ENCODE results near the gene TLNRD1.

DNA sequence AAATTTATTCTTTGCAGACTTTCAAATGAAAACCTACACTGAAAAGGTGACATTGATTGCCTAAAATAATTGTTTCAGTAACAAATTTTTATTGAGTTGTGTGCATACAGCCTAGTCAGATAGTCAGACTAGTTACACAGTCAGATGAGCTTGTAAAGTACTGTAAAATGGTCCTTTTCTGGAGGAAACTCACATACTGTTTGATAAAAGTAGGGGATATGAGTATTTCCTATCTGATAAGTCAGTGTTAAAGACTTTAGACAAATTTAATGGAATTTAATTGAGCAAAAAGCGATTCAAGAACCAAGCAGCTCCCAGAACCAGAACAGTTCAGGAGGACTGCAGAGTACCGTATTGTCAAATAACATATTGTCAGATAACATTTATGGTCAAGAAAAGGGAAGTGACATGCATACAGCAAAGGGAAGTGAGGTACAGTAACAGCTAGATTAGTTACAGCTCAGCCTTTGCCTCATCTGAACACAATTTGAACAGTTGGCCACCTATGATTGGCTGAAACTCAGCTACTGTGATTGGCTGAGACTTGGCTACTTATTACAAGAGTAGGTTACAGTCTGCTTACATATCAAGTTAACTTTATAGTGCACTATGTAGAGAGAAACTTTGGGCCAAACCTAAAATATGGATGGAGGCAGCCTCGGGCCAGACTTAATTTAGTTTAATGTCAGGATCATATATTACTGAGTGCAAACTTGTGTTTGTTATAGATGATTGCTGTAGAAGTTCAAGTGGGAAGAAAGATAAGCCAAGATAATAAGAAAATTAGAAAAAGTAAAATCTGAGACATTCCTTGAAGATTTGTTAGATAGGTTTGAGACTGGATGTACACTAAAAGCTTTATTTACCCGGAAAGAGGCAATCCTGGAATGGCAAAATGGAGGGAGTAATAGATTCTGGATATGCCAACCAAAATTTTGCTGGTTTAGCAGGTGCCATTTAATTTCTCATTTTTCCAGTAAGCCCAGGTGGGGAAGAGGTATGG is 22.0 kb downstream of the ZFAND6 start:
- PRO-cap: no peak

GRCh38 chr15:80083747-80084615 is 24.5 kb downstream of the ZFAND6 start:
- PRO-cap: no peak

DNA sequence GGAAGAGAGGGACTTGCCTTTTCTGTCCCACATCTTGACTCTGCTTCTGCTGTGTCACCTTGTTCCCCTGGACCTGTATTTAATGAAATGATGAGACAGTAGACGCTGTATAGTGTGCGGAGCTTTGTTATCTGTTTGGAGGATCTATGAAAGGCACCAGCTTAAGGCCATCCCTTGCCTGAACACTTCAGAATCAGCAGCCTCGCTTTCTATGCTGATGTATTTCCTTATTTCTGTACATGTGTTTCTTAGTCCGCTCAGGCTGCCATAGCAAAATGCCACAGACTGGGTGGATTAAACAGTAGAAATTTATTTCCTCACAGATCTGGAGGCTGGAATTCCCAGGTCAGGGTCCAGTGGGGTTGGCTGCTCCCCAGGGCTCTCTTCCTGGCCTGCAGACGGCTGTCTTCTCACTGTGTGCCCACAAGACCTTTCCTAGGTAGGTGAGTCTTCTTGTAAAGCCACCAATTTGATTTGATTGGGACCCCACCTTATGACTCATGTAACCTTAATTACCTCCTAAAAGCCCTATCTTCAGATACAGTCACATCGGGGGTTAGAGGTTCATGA is 41.5 kb downstream of the CTXND1 start:
- PRO-cap: no peak

DNA sequence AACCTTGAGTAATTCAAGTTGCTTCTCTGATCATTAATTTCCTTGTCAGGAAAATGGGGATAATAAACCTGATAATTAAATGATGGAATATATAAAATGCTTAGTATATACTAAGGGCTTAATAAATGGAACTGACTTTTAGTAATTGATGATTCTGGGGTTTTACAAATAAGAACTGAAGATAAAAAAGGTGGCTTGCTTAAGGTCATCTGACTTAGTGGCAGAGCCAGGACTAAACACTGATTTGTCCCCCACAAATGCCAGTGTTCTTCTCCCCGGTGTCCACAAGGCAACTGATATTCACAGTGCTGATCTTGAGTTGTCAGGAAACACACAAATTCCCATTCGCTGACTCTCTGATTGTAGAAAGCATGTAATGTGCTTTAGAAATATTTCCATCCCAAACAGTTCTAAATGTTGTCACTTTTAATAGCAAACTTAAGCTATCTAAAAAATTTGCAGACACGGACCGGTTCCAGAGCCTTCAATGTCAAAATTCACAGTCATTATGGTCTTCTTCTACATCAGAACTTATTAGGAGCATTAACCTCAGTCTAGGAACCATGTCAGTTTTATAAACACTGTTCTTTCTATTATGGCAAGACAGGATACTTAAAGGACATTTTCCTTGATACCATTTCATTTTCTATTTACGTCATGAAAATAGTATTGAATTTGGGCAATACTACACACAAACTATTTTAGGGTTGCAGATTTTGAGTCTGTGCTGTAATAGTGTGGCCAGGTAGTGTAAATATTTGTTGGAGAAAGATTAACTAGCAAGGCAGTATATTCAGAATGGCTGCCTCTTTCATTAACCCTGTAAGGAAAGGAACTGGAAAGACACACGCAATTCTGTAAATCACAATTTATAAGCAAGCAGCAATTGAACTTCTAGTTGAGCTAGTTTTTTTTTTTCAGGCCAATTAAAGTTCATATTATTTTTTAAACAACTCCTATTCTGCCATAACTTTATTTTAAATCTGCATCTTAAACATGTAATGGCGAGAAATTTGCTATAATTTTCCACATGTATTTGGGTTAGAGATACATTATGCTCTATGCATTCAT is 2.3 kb downstream of the CTXND1 start:
- PRO-cap: no peak

- PRO-cap: no peak
Measured at GRCh38 chr15:80252646-80253045, 633 bp upstream of the CTXND1 start.

GRCh38 chr15:80341514-80342158 is 62.5 kb upstream of the ARNT2 start:
- PRO-cap: no peak

DNA sequence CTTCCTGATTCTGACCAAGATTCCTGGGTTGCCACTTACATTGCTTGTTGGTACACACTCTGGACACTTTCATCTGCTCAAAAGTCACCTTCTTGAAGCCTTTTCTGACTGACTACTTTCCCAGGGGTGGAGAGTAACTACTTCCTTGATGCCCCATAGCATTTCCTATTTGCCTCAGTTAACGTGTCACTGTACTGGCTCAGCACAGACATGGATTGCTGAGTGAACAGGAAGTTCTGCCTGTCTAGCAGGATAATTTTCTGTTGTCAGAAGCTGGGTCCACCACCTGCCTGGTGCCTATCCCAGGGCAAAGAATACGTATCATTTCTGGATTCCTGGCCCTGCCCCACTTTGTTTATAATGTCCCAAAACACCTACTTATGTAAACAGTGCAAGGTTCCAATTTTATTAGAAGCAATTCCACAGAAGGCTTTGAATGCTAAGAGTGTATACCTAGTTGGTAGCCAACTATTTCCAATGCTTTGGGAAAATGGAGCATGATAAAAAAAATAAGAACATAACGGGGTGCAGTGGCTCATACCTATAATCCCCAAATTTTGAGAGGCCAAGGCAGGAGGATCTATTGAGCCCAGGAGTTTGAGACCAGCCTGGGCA is 15.2 kb upstream of the ABHD17C start:
- PRO-cap: bidirectional peak, plus-strand start at position 263 of the sequence, minus-strand start at position 217 of the sequence

- PRO-cap: bidirectional peak, plus-strand start at chr15:80685091, minus-strand start at chr15:80684868; unidirectional peak, plus-strand start at chr15:80685091
Measured at GRCh38 chr15:80685000-80685222, 10.2 kb upstream of the ABHD17C start.

GRCh38 chr15:80739763-80740260 is 39.4 kb upstream of the CEMIP start:
- PRO-cap: no peak

DNA sequence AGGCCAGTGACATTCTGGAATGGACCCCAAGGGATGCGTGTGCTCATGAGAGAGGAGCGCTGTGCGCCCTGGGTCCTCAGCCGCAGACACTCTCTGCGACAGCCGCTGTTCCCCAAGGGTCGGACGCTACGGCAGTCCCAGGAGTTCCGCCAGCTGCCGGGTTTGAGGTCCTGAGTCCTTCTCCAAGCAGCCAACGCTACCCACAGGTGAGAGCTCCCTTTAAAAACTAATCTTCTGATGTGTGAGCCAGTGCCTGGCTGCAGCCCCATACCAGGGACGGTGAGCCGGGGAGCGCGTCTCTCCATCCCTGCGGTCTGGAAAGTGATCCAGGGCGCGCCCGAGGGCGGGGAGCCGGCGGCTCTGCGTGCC is 1.2 kb downstream of the CEMIP start:
- PRO-cap: no peak

DNA sequence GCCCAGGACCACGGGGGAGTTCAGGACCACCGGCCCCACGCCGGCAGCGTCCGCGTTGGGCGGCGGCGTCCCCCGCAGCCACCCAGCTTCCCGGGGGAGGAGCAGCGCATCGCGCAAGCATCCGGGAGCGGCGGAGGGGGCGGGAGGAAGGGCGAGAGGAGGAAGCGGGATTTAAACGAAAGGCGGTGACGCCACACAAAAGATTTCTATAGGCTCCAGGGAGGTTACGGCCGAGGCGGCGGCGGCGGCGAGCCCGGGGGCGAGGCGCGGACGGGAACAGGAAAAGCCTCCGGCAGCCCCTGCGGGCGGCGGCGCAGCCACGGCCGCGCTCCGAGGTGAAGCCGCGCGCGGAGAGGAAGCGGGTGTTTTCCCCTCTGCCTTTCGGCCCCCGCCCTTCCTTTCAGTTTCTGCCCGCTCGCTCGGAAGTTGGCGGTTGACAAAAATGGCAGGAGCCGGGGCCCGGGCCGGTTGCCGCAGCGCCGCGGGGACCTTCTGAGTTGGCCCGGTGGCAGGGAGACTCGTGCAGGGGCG is at the start of gene TLNRD1:
TSS of gene TLNRD1 (plus strand) at position 198 of the 531 bp plus-strand sequence.
- PRO-cap: bidirectional peak, plus-strand start at position 233 of the sequence, minus-strand start at position 92 of the sequence

GRCh38 chr15:81005717-81006317 is 5.1 kb downstream of the TLNRD1 start:
- PRO-cap: no peak

- PRO-cap: bidirectional peak, plus-strand start at chr15:81024702, minus-strand start at chr15:81024646; unidirectional peak, plus-strand start at chr15:81024702
Measured at GRCh38 chr15:81024163-81024885, 23.6 kb downstream of the TLNRD1 start.

- PRO-cap: no peak
Measured at GRCh38 chr15:81181821-81183062, 14.4 kb upstream of the IL16 start.

DNA sequence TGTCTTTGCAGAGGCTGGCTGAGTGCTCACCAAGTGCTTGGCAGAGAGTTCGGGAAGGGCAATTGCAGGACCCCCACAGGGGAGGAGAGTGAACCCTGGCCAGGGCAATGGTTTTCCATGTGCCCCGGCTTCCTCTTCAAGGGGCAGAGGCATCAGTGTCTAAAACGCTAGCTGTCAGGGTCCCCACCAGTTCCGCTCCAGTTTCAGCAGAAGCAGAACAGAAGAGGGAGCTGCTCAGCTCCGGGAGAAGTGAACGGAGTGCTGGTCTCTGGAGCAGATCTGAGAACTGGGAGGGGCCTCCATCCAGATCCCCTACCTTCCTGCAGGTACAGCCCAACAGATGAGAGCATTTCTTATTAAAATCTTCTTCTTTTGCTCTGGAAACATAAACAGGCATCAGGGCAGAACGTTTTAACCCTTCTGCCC is 13.6 kb upstream of the IL16 start:
- PRO-cap: no peak

DNA sequence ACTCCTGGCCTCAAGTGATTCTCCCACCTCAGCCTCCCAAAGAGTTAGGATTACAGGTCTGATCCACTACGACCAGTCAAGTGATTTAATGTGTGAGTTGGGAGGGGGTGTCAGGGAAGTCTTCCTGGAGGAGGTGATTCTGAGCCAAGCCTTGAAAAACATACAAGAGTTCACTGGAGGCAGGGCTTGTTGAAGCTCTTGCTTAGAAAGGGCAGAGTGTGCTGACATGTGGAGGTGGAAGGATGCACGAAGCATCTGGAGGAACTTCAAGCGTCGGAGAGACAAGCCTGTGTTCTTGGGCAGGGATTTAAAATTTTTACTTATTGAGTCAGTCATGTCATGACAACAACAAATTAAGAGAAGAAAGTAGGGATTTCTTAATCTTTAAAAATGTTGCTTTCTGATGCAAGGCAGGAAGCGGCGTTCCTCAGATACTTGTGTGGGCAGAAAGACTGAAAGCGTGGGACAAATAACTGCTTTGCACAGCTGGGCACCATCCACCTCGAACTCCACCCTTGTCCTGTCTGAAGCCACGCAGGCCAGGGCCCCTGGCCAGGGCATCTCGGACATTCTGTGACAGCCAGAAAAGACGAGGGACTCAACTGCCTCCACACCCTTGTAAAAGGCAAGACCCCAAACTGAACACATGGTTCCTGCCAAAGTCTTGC is 7.0 kb upstream of the IL16 start:
- PRO-cap: no peak

- PRO-cap: no peak
Measured at GRCh38 chr15:81235117-81235670, 38.5 kb downstream of the IL16 start.

DNA sequence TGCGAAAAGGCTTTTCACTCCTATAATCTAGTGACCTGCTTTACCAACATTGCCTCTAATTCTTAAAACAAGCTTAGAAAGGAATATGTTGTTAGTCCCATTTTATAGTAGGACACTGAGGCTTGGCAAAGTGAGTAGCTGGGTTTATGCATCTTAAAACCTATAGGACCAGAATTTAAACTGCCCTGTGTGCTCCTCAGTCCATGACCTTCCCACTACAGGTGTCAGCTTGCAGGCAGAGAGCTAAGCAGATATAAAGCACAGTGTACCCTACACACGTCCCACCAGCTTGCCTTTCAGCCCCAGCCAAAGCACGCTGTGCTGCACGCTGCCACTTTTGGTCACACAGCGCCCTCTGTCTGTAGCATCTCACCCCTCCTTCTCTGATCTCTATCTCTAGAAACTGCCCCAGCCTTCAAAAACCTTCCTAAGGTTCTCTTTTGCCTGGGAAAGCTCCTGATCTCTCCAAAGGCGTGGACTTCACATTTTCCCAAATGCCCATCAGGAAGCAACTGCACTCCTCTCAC is 57.6 kb downstream of the STARD5 start:
- PRO-cap: no peak

- PRO-cap: no peak
Measured at GRCh38 chr15:81273852-81274292, 50.1 kb downstream of the STARD5 start.

- PRO-cap: no peak
Measured at GRCh38 chr15:81291584-81292163, 32.3 kb downstream of the STARD5 start.

All from colonic mucosa (tissue), 1 donor.